ENCODE measurements around a stretch of chr14.

DNA sequence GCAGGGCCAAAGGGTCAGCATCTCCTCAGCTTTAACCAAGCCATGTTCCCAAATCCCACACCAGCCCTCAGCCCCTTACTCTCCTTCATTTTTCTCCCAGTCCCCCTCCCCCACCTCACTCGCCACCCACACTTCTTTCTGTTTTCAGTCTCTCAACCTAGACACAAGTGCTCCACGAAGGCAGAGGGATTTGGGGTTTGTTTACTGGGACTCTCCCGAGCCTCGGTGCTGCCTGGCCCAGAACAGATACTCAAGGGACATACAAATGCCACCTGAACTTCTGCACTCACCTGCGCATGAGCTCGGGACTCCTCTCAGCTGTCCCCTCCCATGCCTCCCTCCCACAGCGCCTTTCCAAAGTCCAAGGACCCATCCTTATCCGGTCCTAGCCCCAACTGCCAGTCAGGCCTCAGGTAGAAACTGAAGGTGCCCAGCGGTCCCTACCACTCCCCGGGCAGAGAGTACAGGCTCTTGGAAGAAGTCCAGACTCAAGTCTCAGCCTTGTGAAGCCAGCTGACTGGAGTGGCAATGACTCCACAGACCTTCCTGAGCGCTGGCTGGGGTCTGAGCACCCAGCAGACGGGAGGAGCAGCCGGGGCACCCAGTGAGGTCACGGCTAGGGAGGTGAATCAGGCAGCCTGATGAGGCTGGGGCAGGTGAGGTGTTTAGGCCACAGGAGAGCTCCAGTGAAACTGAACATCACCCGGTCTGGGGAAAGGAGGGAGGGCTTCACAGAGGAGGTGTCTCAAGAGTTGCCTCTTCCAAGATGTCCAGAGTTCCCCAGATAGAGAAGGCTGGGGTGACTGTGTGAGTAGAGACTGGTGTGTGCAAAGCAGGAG, 60.2 kb downstream of the ITPK1 start:
- RAMPAGE, long total RNA, result no peak
- RRBS, result 90% methylated on average over 3 of the region's 15 CpGs
PRO-cap:
- standard, result no peak
- CoPRO, capped RNA only, 2 experiments, result no peak in any of the 2 experiments
- CoPRO, capped and uncapped RNA, 2 experiments, result no peak in any of the 2 experiments
- CoPRO, uncapped RNA only, 2 experiments, result no peak in any of the 2 experiments
CAGE:
- cytosol, long polyA plus RNA, result no peak
- long polyA plus RNA, result no peak
- nucleolus, long total RNA, result no peak
- nucleus, long polyA plus RNA, result no peak

DNA sequence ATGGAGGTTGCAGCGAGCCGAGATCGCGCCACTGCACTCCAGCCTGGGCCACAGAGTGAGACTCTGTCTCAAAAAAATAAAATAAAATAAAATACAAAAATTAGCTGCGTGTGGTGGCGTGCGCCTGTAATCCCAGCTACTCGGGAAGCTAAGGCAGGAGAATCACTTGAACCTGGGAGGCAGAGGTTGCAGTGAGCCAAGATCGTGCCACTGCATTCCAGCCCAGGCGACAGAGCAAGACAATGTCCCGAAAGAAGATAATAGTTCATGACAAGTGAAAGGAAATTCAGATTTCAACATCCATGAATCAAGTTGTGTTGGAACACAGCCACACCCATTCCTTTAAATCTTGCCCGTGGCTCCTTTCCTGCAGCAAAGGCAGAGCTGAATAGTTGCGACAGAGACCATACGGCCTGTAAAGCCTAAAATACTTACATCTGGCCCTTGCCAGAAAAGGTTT, 17.6 kb upstream of the ITPK1 start:
- RAMPAGE, long total RNA, result no peak
- RRBS, result no CpG with 5 or more reads among the region's 14 CpGs
PRO-cap:
- standard, result no peak
- CoPRO, capped RNA only, 2 experiments, result no peak in any of the 2 experiments
- CoPRO, capped and uncapped RNA, 2 experiments, result no peak in any of the 2 experiments
- CoPRO, uncapped RNA only, 2 experiments, result no peak in any of the 2 experiments
CAGE:
- cytosol, long polyA plus RNA, result no peak
- long polyA plus RNA, result no peak
- nucleolus, long total RNA, result no peak
- nucleus, long polyA plus RNA, result no peak

DNA sequence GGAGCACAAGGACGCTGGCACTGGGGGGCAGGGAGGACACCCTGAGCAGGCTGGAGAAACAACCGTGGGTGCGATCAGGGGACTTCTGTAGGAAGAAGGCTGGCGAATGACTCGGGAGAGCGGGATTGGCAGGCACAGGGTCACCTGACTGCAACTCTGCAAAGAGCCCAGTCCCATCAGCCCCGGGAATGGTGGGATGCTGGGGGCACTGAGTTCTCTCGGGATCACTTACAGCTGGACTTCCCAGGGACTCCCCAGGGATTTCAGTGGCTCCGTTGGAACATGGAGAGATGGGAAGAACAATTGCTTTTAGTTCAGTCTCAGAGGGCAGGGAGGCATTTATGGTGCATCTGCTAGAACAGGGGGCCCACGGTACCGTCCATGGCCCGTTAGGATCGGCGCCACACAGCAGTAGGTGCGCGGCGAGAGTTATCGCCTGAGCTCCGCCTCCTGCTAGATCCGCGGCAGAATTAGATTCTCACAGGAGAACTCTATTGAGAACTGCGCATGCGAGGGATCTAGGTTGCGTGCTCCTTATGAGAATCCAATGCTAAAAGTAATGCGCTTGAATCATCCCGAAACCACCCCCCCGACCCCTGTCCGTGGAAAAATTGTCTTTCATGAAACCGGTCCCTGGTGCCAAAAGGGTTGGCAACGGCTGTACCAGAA, 24.4 kb downstream of the UBR7 start:
- RAMPAGE, long total RNA, result no peak
- RRBS, result no CpG with 5 or more reads among the region's 30 CpGs
PRO-cap:
- standard, result no peak
- CoPRO, capped RNA only, 2 experiments, result no peak in any of the 2 experiments
- CoPRO, capped and uncapped RNA, 2 experiments, result no peak in any of the 2 experiments
- CoPRO, uncapped RNA only, 2 experiments, result no peak in any of the 2 experiments
CAGE:
- cytosol, long polyA plus RNA, result no peak
- long polyA plus RNA, result no peak
- nucleolus, long total RNA, result no peak
- nucleus, long polyA plus RNA, result no peak

DNA sequence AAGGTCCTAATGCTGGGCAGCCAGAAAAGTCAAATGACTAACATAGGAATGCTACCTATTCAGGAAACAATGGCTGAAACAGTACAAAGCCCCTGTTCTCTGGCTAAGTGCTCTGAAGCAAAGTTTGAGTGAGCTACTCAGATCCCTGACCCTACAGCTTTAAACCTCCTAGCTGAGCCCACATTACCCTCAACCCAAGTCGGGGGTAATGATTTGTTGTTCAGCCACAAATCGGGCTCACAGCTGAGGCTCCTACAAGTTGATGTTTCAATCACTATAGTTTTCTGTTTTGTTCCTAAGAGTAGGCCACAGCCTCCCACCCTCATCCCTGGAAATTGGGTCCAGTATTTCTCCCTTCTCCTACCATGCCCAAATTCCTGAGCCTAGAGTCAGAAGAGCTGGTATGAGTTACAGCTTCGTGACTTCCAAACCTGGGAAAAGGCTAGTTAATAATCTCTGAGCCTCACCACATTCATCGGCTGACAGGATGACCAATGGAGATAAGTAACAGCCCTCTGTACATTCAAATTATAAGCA, 46.5 kb downstream of the BTBD7 start:
- RAMPAGE, long total RNA, result no peak
- RRBS, result no CpG with 5 or more reads among the region's 4 CpGs
PRO-cap:
- standard, result no peak
- CoPRO, capped RNA only, 2 experiments, result no peak in any of the 2 experiments
- CoPRO, capped and uncapped RNA, 2 experiments, result no peak in any of the 2 experiments
- CoPRO, uncapped RNA only, 2 experiments, result peak in 1 of 2 experiments; most common minus-strand start position 278 of the sequence (in 1)
CAGE:
- cytosol, long polyA plus RNA, result no peak
- long polyA plus RNA, result no peak
- nucleolus, long total RNA, result no peak
- nucleus, long polyA plus RNA, result no peak

DNA sequence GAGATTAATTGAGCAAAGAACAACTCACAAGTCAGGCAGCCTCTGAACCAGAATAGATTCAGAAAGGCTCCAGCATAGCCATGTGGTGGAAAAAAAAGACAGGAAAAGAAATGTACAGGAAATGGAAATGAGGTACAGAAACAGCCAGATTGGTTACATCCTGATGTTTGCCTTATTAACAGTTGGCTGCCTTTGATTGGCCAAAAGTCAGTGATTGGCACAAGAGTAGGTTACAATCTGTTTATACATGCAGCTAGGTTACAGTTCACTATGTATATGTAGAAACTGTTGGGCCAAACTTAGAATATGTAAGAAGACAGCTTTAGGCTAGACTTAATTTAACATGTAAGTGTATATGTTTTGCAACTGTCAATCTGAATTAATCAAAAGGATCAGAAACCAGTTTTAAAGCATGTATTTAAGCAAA, 118.9 kb downstream of the UNC79 start:
- RAMPAGE, long total RNA, result no peak
PRO-cap:
- standard, result no peak
- CoPRO, capped RNA only, 2 experiments, result no peak in any of the 2 experiments
- CoPRO, capped and uncapped RNA, 2 experiments, result no peak in any of the 2 experiments
- CoPRO, uncapped RNA only, 2 experiments, result no peak in any of the 2 experiments
CAGE:
- cytosol, long polyA plus RNA, result no peak
- long polyA plus RNA, result no peak
- nucleolus, long total RNA, result no peak
- nucleus, long polyA plus RNA, result no peak

- RAMPAGE, long total RNA, result no peak
- RRBS, result no CpG with 5 or more reads among the region's 16 CpGs
PRO-cap:
- standard, result no peak
- CoPRO, capped RNA only, 2 experiments, result no peak in any of the 2 experiments
- CoPRO, capped and uncapped RNA, 2 experiments, result no peak in any of the 2 experiments
- CoPRO, uncapped RNA only, 2 experiments, result no peak in any of the 2 experiments
CAGE:
- cytosol, long polyA plus RNA, result no peak
- long polyA plus RNA, result no peak
- nucleolus, long total RNA, result no peak
- nucleus, long polyA plus RNA, result no peak
Measured at GRCh38 chr14:93955511-93956504, 20.6 kb downstream of the ASB2 start.

DNA sequence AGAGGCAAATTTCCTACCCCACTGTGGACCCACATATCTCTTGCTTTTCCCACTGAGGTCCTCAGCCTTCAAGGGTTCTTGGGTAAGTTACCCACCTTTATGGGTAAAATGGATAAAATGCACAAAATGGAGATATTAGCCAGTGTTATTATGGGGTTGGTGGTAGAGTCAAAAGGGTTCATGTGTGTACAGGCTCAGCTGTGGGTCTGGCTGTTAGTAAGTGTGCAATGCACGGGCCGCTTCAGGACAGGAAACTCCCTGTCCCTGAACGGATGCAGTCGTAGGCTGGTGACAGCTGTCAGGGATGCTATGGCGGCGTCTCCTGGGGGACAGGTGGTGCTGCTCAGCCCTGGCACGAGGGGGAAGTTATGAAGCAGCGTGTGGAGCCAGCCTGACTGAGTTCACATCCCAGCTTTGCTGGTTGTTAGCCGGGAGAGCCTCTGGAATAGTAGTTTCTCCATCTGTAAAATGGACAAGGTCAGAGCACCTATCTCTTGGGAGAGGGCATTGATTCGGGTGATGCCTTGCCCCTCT, 7.3 kb downstream of the ASB2 start:
- RAMPAGE, long total RNA, result no peak
- RRBS, result no CpG with 5 or more reads among the region's 10 CpGs
PRO-cap:
- standard, result no peak
- CoPRO, capped RNA only, 2 experiments, result no peak in any of the 2 experiments
- CoPRO, capped and uncapped RNA, 2 experiments, result no peak in any of the 2 experiments
- CoPRO, uncapped RNA only, 2 experiments, result no peak in any of the 2 experiments
CAGE:
- cytosol, long polyA plus RNA, result no peak
- long polyA plus RNA, result no peak
- nucleolus, long total RNA, result no peak
- nucleus, long polyA plus RNA, result no peak

- RAMPAGE, long total RNA, result no peak
- RRBS, result no CpG with 5 or more reads among the region's 8 CpGs
PRO-cap:
- standard, result no peak
- CoPRO, capped RNA only, 2 experiments, result no peak in any of the 2 experiments
- CoPRO, capped and uncapped RNA, 2 experiments, result no peak in any of the 2 experiments
- CoPRO, uncapped RNA only, 2 experiments, result no peak in any of the 2 experiments
CAGE:
- cytosol, long polyA plus RNA, result no peak
- long polyA plus RNA, result no peak
- nucleolus, long total RNA, result no peak
- nucleus, long polyA plus RNA, result no peak
Measured at GRCh38 chr14:93972337-93972756, 4.0 kb downstream of the ASB2 start.

GRCh38 chr14:93978138-93978735, 1.9 kb upstream of the ASB2 start:
- RAMPAGE, long total RNA, result no peak
- RRBS, result no CpG with 5 or more reads among the region's 6 CpGs
PRO-cap:
- standard, result no peak
- CoPRO, capped RNA only, 2 experiments, result no peak in any of the 2 experiments
- CoPRO, capped and uncapped RNA, 2 experiments, result no peak in any of the 2 experiments
- CoPRO, uncapped RNA only, 2 experiments, result no peak in any of the 2 experiments
CAGE:
- cytosol, long polyA plus RNA, result no peak
- long polyA plus RNA, result no peak
- nucleolus, long total RNA, result no peak
- nucleus, long polyA plus RNA, result no peak

GRCh38 chr14:93987361-93988162, 9.5 kb upstream of the CCDC197 start:
- RAMPAGE, long total RNA, result no peak
- RRBS, result no CpG with 5 or more reads among the region's 16 CpGs
PRO-cap:
- standard, result no peak
- CoPRO, capped RNA only, 2 experiments, result no peak in any of the 2 experiments
- CoPRO, capped and uncapped RNA, 2 experiments, result no peak in any of the 2 experiments
- CoPRO, uncapped RNA only, 2 experiments, result no peak in any of the 2 experiments
CAGE:
- cytosol, long polyA plus RNA, result no peak
- long polyA plus RNA, result no peak
- nucleolus, long total RNA, result no peak
- nucleus, long polyA plus RNA, result no peak

DNA sequence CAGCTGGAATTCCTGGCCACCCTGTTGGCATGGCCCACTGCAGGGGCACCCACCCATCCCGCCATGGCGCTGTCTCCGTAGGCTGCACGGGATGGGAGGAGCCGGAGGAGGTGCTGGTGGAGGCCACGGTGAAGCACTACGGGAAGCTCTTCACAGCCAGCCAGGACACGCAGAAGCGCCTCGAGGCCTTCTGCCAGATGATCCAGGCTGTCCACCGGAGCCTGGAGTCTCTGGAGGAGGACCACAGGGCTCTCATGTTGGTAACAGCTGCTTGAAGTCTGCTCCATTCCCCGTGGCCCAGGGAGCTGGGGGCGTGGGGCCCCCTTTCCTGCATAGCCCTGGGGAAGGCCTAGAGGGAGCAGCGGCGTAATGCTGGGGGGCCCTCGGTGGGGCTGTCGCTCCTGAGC, 4.0 kb downstream of the CCDC197 start:
- RAMPAGE, long total RNA, result no peak
- RRBS, result no CpG with 5 or more reads among the region's 17 CpGs
PRO-cap:
- standard, result no peak
- CoPRO, capped RNA only, 2 experiments, result no peak in any of the 2 experiments
- CoPRO, capped and uncapped RNA, 2 experiments, result no peak in any of the 2 experiments
- CoPRO, uncapped RNA only, 2 experiments, result no peak in any of the 2 experiments
CAGE:
- cytosol, long polyA plus RNA, result no peak
- long polyA plus RNA, result no peak
- nucleolus, long total RNA, result no peak
- nucleus, long polyA plus RNA, result no peak

GRCh38 chr14:94054719-94055759, 26.0 kb downstream of the DDX24 start:
- RAMPAGE, long total RNA, result no peak
- RRBS, result no CpG with 5 or more reads among the region's 8 CpGs
PRO-cap:
- standard, result no peak
- CoPRO, capped RNA only, 2 experiments, result no peak in any of the 2 experiments
- CoPRO, capped and uncapped RNA, 2 experiments, result no peak in any of the 2 experiments
- CoPRO, uncapped RNA only, 2 experiments, result no peak in any of the 2 experiments
CAGE:
- cytosol, long polyA plus RNA, result no peak
- long polyA plus RNA, result no peak
- nucleolus, long total RNA, result no peak
- nucleus, long polyA plus RNA, result no peak

DNA sequence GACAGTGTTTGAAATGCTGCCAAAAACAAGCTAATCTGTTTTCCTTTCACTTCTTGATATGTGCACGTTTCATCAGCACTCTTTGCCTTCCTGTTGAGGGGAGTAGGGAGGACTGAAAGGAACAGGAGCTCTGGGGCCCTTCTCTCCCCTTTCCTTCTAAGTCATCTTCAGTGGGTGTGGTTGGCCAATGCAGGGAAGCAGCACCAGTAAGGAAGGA, 12.1 kb upstream of the PPP4R4 start:
- RAMPAGE, long total RNA, result no peak
- RRBS, result no CpG with 5 or more reads among the region's 1 CpG
PRO-cap:
- standard, result no peak
- CoPRO, capped RNA only, 2 experiments, result no peak in any of the 2 experiments
- CoPRO, capped and uncapped RNA, 2 experiments, result no peak in any of the 2 experiments
- CoPRO, uncapped RNA only, 2 experiments, result no peak in any of the 2 experiments
CAGE:
- cytosol, long polyA plus RNA, result no peak
- long polyA plus RNA, result no peak
- nucleolus, long total RNA, result no peak
- nucleus, long polyA plus RNA, result no peak

DNA sequence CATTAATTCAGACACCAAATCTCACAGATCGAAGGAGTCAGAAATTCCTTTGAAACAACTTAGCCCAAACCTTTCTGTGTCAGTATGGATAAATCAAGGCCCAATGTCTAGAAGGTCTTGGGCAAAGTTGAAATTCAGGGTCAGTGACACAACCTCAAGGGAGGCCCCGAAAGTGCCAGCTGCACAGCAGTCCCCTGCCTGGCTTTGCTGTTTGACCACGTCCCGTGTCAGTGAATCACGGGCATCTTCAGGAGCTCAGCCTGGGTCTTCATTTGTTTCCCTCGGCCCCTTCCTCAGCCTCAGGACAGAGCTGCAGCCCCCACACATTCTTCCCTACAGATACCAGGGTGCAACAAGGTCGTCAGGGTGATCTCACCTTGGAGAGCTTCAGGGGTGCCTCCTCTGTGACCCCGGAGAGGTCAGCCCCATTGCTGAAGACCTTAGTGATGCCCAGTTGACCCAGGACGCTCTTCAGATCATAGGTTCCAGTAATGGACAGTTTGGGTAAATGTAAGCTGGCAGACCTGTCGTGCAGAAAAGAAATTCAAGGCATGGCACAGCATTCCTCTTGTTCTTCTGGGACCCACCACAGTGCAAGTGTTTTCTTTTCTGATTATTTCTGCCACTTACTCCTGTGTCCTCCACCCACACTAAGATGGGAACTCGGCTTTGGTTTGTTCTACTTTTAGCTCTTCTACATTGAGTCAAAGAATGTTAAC, 9.2 kb downstream of the SERPINA1 start:
- RAMPAGE, long total RNA, result no peak
- RRBS, result no CpG with 5 or more reads among the region's 11 CpGs
PRO-cap:
- standard, result no peak
- CoPRO, capped RNA only, 2 experiments, result no peak in any of the 2 experiments
- CoPRO, capped and uncapped RNA, 2 experiments, result no peak in any of the 2 experiments
- CoPRO, uncapped RNA only, 2 experiments, result no peak in any of the 2 experiments
CAGE:
- cytosol, long polyA plus RNA, result no peak
- long polyA plus RNA, result no peak
- nucleolus, long total RNA, result no peak
- nucleus, long polyA plus RNA, result no peak

- RAMPAGE, long total RNA, result no peak
- RRBS, result 10% methylated on average over 2 of the region's 21 CpGs
PRO-cap:
- standard, result no peak
- CoPRO, capped RNA only, 2 experiments, result no peak in any of the 2 experiments
- CoPRO, capped and uncapped RNA, 2 experiments, result no peak in any of the 2 experiments
- CoPRO, uncapped RNA only, 2 experiments, result no peak in any of the 2 experiments
CAGE:
- cytosol, long polyA plus RNA, result no peak
- long polyA plus RNA, result no peak
- nucleolus, long total RNA, result no peak
- nucleus, long polyA plus RNA, result no peak
Measured at GRCh38 chr14:94382432-94383485, 5.6 kb downstream of the SERPINA1 start.

DNA sequence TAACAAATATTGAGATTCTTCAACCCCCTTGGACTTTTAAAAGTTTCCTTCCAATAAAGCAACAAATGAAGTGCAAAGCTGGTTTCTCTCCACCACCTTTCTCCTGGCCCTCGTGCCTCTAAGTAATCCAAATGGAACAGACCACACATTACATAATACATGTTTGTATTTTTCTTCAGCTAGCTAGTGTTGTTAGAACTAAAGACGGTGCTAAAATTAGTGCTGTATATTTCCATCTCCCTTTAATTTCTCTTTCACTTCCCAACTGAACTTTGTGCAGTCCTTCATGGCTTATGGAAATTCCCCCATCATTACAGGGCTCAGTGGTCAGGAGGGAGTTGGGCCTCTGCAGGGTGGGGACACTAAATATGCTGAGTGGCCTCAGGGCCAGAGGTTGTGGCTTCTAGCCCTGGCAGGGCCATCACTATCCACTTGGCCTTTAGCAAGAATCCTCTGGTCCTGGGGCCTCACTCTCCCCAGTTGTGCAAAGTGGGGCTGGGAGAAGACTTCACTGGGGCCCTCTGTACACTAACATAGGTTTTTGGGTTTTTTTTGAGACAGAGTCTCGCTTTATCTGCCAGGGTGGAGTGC, 3.5 kb downstream of the SERPINA1 start:
- RAMPAGE, long total RNA, result no peak
- RRBS, result no CpG with 5 or more reads among the region's 3 CpGs
PRO-cap:
- standard, result no peak
- CoPRO, capped RNA only, 2 experiments, result no peak in any of the 2 experiments
- CoPRO, capped and uncapped RNA, 2 experiments, result no peak in any of the 2 experiments
- CoPRO, uncapped RNA only, 2 experiments, result no peak in any of the 2 experiments
CAGE:
- cytosol, long polyA plus RNA, result no peak
- long polyA plus RNA, result no peak
- nucleolus, long total RNA, result no peak
- nucleus, long polyA plus RNA, result no peak

DNA sequence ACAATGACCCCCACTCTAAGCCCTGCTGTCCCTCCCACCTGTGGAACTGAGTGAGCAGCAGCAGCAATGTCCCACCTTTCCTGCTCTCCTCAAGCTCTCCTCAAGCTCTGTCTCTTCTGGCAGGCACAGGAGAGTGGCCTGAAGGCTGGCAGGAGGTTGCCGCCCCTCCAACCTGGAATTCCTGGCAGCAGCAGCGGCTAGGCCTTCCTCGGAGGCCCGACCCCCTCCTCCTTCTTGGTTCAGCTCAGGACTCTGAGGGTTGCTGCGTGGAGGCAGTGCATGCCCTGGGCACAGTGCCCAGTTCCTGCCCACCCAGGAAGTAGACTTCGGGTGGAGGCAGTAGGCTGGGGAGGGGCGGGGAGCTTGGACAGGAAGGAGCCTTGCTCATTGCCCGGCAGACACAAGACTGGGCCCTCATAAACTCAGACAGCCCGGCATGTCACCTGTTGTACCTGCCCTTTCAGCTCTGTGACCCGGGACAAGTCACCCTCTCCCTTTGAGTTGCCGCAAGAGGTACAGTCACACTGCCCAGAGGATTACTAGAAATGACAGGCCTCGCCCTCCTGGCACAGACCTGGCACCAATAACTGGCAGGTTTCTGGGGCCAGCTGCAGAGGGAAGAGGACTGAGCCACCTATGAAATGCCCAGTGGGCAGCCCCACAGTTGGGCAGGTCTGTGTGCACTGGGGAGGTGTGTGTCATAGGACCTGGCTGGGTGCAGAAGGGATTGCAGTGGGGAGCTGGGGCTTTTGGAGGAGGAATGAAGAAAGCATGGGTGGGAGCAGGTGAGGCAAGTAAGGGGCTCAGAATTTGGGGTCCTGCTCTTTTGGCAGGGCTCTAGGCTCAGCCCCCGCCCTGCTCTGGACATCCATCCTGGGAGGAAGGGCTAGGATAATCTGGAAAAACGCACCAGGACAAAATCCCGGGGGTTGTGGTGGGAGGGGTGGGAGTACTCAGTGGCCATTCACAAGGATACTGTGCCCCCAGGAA, 2.3 kb upstream of the SERPINA1 start:
- RAMPAGE, long total RNA, result no peak
- RRBS, result no CpG with 5 or more reads among the region's 15 CpGs
PRO-cap:
- standard, result no peak
- CoPRO, capped RNA only, 2 experiments, result no peak in any of the 2 experiments
- CoPRO, capped and uncapped RNA, 2 experiments, result no peak in any of the 2 experiments
- CoPRO, uncapped RNA only, 2 experiments, result no peak in any of the 2 experiments
CAGE:
- cytosol, long polyA plus RNA, result no peak
- long polyA plus RNA, result no peak
- nucleolus, long total RNA, result no peak
- nucleus, long polyA plus RNA, result no peak

- RAMPAGE, long total RNA, result no peak
- RRBS, result no CpG with 5 or more reads among the region's 9 CpGs
PRO-cap:
- standard, result no peak
- CoPRO, capped RNA only, 2 experiments, result no peak in any of the 2 experiments
- CoPRO, capped and uncapped RNA, 2 experiments, result no peak in any of the 2 experiments
- CoPRO, uncapped RNA only, 2 experiments, result no peak in any of the 2 experiments
CAGE:
- cytosol, long polyA plus RNA, result no peak
- long polyA plus RNA, result no peak
- nucleolus, long total RNA, result no peak
- nucleus, long polyA plus RNA, result no peak
Measured at GRCh38 chr14:94486613-94486890, 10.6 kb upstream of the SERPINA9 start.